Skin of body (tissue), 2 donors: ENCODE data around the gene SLC7A9.

GRCh38 chr19:28603953-28604411, 609.0 kb downstream of the UQCRFS1 start:
- RAMPAGE, long total RNA, result no peak

DNA sequence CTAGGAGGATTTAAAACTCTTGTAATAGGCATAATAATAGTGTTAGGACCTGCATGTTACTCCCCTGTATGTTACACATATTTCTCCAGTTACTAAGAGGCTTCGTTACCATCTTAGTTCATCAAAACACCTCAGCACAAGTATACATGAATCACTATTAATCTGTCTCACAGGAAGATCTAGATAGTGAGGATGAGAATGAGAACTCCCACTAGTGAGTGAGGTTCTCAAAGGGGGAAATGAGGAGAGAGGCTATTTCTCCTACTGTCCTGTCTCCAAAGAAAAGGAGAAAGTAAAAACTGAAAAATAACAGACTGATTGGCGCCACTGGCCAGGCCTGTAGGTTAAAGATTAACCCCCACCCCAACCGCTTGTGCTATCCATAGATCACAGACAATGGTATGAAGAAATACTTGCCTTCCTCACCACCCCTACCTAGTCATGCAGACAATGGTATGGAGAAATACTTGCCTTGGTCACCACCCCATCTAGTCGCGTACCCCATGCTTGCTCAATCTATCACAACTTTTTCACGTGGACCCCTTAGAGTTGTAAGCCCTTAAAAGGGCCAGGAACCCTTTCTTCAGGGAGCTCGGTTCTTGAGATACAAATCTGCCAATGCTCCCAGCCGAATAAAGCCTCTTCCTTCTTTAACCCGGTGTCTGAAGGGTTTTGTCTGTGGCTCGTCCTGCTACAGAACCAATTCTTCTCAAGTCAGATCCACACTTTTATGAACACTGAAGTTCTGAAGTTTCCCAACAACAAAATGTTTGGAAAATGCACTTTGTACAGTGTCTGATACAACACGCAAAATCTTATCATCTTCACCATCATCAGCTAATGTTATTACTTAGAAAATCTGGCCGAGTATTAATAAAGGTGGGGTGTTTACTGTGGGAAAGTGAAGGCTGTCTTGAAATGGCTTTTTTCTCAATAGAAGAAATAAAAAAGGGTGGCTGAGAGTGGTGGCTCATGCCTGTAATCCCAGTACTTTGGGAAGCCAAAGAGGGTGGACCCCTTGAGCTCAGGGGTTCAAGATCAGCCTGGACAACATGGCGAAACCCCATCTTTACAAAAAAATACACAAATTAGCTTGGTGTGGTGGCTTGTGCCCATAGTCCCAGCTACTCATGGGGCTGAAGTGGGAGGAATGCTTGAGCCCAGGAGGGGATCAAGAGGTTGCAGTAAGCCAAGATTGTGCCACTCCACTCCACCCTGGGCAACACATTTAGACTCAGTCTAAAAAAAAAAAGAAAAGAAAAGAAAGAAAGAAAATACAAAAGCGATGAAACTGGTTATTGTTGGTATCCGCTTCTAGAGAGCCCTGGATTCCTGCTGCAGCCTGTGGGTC, 597.9 kb downstream of the UQCRFS1 start:
- RAMPAGE, long total RNA, result no peak

DNA sequence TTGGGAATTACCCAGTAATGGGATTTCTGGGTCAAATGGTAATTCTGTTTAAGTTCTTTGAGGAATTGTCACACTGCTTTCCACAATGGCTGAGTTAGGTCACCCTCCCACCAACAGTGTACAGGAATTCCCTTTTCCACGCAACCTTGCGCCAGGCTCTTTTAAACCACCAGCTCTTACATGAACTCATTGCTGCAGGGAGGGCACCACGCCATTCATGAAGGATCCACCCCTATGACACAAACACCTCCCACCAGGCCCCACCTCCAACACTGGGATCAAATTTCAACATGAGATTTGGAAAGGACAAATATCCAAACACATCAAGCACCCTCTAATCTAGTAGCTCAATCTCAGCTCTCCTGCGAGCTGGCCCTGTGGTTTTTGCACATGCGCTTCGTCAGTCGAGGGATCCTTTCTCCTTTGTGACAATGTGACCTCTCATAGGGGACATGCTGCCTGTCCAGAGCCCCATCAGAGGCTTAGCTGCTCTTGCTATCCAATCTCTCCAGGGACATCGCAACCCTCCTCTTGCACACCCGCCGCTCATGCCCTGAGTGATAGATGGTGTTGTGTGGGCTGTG, 328.1 kb downstream of the UQCRFS1 start:
- RAMPAGE, long total RNA, result no peak

GRCh38 chr19:29201422-29201845, 11.5 kb downstream of the UQCRFS1 start:
- RAMPAGE, long total RNA, result no peak

DNA sequence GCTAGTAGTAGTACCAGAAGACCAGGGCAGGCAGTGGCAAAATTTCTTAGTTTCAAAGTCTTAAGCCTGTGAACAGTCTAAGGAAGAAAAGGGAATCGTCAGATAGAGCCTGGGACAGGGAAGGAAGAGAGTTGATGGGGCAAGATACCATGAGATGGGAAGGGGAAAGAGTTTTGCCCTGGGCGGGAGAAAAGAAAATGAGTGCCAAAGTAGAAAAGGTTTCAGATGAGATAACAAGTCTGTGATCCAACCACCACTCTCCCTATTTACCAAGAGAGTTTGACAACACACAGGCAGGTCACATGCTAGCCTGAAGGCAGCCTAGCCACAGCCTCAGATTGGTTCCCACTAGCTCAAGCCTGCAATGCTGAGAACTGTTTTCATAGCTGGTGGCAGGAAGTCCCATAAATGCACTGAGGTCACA, 18.7 kb upstream of the POP4 start:
- RAMPAGE, long total RNA, result no peak

DNA sequence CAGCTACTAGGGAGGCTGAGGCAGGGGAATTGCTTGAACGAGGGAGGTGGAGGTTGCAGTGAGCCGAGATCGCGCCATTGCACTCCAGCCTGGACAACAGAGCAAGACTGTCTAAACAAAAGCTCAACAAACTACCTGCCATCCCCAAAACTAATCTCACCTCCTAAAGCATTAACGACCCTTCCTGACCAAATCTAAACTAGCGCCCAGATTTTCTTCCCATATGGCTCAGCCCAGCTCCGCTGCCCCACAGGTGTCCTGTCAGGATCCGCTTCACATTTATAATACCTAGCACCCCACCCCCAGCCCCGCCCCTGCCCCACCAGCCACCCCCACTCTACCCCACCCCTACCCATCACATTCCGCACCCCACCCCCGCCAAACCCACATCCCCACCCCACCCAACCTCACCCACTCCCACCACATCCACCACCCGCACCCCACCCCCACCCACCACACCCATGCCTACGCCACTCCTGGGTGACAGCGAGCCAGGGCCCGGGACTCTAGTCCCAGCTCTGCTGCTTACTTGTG, 616 bp downstream of the C19orf12 start:
- RAMPAGE, long total RNA, result no peak

GRCh38 chr19:29724751-29725257, 9.7 kb upstream of the C19orf12 start:
- RAMPAGE, long total RNA, result no peak

DNA sequence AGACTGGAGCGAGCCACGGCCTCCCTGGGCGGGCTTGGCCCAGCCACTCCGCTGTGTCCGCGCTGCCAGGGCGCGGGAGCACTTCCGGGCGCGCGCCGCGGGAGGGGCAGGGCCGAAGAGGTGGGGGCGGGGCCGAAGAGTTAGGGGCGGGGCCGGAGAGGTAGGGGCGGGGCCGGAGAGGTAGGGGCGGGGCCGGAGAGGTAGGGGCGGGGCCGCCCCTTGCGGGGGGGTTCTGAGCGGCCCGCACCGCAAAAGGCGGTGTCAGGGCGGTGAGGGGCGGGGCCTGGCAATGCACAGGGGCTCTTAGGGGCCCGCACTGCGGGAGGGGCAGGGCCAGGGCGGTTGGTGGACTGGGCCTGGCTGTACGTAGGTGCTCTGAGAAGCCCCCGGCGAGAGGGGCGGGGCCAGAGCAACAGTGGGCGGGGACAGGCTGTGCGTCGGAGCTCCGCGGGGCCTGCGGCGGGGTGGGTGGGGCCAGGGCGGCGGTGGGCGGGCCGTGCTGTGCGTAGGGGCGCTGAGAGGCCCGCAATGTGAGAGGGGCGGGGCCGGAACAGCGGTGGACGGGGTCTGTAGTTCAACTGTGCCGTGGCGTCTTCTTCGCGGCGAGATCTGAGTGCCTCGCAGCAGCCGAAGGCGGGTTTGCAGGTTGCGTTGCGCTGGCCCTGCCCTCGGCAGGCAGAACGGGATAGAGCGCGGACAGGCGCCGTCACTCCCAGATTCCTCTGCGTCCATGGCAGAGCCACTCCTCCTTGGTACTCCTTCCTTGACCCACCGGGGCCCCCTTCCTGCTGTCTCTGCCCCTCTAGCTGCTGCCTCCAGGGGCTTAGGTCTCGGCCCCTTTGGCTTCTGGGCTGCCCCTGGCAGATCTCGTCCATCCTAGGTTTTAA, 33.1 kb downstream of the CCNE1 start:
- RAMPAGE, long total RNA, result no peak

- RAMPAGE, long total RNA, result no peak
Measured at GRCh38 chr19:30010906-30011419, 68.9 kb downstream of the URI1 start.

DNA sequence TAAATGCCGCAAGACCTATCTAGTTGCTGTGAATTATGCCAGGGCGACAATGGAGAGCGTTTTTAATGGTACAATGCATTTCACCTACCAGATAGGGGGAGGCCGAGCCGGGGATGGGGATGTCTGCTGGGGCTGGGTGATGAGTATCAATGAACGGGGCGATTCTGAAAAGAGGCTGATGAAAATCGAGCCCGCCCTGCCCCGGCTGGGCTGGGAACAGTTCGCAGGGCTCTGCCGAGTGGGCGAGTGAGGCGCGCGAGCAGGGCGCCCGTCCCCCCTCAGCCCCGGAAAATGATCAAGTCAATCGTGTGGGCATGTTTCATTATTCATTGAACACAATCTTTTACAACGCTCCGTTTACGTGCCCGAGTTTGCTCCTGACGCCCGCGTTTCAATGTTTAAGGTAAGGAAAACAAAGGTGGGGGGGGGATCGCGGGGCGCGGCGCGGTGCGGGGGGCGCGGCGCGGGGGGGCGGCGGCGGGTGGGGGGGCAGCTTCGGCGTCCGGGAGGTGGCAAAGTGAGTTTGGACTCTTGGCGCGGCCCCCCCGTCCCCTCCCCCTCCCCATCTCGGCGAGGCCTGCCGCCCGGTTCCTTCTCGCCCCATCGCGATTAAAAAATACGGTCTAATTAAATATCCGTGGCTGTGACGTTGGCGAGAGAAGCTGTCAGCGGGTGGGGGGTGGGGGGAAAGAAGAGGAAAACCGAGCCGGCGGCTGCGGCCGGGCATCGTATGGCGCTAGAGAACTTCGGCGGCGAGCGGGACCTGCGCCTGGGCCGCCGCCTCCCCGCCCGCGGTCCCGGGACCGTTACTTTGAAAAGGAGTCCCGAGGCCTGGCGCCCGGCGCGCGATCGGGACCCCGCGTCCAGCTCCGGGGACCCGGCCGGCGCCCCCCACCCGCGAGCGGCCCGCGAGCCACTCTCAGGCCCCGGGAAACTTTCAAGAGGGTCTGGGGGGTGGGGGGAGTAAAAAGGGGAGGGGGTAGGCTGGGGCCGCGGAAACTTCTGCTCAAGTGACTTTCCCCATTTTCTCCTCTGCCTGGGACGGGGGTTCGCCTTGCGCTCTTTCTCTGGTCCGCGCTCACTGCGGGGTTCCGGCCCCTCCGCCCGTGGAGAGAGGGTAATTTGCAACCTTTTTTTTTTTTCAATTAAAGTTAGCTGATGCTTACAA, 146.5 kb upstream of the ZNF536 start:
- RAMPAGE, long total RNA, result no peak

- RAMPAGE, long total RNA, result no peak
Measured at GRCh38 chr19:30228929-30229373, 143.2 kb upstream of the ZNF536 start.

DNA sequence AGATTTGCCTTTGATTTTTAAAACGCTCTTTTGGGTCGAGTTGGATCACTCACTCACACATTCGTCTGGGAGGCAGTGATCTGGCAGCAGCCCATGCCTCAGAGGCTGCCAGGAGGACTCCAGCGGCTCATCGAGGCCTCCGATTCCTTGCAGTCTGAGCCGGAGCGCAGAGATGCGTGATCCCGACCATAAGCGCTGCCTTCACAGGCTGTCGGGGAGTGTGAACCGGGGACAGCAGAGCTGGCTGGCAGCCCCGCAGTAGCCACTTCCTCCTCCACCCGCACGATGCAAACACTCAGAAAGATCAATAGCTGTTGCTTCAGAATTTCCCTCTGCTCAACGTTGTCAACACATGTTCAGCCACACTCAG, 35.5 kb upstream of the ZNF507 start:
- RAMPAGE, long total RNA, result no peak

GRCh38 chr19:32403954-32404782, 1.4 kb upstream of the DPY19L3 start:
- RAMPAGE, long total RNA, result no peak

GRCh38 chr19:32653728-32654060, 21.3 kb downstream of the ANKRD27 start:
- RAMPAGE, long total RNA, result no peak

DNA sequence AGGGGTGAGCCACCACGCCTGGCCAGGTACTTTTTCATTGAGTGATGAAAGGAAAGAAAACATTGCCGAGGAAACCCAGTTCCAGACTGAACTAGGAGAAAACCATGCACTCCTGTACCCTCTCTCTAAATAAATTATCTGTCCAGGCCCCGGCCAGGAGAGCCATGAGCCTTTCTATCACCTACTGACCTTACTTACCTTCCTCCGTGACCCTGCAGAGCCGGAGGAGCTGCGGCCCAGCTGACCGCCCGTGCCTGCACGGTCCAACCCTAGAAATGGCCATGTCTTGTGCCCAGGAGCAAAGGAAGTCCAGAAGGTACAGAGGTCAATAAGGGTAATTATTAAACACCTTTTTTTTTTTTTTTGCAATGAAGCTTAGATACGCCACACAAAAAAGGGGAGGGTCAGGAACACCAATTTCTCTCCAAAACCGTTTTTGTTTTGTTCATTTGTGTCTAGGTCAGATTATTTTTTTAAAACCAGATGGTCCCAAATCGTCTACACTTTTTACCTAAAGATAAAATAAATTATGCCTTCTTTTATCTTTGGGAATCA, at the start of gene SLC7A9:
Gene SLC7A9 (minus strand): TSS at position 280 of the 555 bp plus-strand sequence.
- RAMPAGE, long total RNA, result no peak

DNA sequence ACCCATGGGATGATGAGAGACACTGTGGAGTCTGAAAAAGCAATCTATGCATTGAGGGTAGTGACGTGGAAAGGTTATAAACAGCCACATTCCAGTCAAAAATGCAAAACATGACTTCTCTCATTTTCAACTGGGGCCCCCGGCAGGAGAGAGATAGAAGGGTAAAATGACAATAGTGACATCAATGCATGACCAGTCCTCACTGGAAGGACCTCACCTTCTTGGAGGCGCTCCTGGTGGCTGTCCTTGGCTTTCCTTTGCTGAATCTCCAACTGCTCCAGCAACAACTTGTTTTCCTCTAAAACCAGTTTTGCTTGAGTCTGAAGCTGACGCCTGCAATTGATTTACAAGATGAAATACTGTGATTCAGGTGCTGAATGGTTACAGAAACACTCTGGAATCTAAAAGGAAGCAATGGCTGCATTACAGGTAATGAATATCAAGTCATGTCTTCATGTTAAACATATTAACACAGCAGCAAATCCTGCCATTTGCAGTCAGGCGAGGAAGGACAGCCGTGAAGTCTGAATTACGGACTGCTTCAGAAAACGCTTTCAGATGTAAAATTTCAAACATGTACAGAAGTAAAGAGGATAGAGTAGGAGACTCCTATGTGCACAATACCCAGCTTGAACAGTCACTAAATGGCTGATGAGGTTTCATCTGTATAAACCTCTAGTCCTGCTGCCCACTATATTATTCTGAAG, 48.6 kb upstream of the SLC7A9 start:
- RAMPAGE, long total RNA, result no peak

GRCh38 chr19:33301294-33301935, 919 bp downstream of the CEBPA start:
- RAMPAGE, long total RNA, result no peak

- RAMPAGE, long total RNA, result no peak
Measured at GRCh38 chr19:33301936-33302365, 383 bp downstream of the CEBPA start.

GRCh38 chr19:33304999-33305840, 2.9 kb upstream of the CEBPA start:
- RAMPAGE, long total RNA, result no peak

GRCh38 chr19:33373890-33374927, 700 bp downstream of the CEBPG start:
- RAMPAGE, long total RNA, result no peak